HT1080 (cell line): ENCODE measurements around a stretch of chr7.

DNA sequence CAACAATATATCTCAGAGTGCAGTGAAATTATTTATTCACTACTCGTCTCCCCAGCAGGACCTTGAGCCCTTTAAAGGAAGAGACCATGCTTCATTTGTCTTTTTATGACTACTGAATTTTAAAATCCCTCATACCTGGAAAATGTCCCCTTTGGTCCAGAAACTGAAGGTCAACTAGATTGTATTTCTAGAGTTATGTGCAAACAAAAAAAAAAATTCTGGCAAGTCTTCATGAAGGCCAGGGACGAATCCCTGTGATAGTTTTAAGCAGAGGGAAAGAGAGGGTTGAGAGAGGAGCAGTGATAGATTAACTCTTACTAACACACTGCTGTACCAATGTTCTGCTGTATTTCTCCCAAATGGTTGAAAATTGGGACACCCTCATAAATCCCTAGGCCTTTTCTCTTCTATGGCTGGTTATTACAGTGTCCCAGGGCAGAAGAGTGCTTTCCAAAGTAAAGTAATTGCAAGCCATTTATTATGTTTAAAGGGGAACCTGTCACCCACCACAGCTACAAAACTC lies 182.7 kb upstream of the AOAH start:
RAMPAGE:
- cytosol, long total RNA, result no peak
- long total RNA, result no peak
- nucleus, long total RNA, result no peak

DNA sequence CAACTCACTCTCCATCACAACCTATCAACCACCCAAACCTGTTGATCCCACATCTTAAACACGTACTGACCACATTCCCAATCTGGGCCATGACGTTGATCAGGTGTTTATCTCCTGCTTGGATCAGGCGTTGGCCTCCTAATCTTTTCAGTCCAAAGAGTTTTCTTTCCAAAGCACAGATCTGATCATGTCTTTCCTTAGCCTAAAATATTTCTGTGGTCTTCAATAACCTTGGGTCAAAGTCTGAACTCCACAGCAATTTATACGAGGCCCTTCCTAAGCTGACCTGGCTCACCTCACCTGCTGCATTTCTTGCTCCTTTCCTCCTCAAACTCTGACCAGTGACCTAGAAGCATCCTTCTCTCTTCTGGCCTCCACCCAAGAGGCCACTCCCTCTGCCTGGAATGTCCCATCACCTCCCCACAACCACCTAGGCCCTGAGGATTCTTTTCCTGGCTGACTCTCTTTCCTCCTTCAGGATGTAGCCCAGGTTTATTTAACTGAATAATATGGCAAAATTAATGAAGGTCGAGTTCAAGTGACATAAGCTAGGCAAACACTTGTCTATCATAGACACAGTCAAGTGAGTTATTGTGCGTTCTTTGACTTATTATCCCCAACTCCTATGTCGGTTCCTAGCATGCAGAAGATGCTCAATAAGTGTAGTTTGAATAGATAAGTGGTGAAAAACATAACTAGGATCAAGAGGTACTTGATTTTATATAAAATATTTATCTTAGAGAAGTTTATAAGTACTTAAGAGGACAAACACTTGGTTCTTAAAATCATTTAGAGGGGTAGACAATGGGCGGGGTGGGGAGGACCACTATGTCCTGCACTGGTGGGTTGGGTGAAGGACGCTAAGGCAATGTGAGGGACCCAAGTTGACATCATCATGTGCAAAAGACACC lies 223.4 kb upstream of the AOAH start:
RAMPAGE:
- cytosol, long total RNA, result no peak
- long total RNA, result no peak
- nucleus, long total RNA, result no peak

RAMPAGE:
- cytosol, long total RNA, result no peak
- long total RNA, result no peak
- nucleus, long total RNA, result no peak
Observed at GRCh38 chr7:36971402-36971967, 247.2 kb upstream of the AOAH start.

DNA sequence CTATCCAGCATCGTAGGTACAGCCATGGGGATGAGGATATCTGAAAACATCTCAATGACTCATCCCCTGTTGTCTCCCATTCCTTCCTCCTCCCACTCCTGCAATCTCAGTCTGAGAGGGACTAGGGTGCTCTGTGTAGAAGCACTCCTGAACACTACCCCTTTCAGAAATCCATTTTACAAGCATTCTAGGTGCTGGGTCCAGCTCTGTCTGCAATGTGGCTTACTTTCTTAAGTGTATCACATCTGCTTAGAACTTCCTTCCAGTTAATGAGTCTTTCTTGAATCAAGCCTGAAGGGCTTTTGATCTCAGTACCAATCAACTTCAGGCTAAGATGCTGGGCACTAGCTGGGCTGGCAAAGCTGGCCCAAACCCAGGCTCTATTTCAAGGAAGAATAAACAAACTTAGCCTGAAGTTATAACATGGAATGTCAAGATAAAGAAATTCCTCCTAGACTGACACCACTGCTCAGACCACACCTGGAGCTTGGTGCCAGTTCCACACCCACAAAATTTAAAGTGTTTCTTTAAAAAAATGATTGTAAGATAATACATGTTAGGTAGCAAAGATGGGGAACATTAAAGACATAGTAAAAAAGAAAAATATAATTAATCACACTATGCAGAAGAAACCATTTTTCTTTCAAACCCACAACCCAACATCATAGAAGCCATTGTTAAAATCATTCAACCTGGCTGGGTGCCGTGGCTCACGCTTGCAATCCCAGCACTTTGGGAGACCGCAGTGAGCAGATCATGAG lies 270.4 kb upstream of the AOAH start:
RAMPAGE:
- cytosol, long total RNA, result no peak
- long total RNA, result no peak
- nucleus, long total RNA, result no peak

GRCh38 chr7:37208523-37209087 lies 240.1 kb downstream of the ELMO1 start:
RAMPAGE:
- cytosol, long total RNA, result no peak
- long total RNA, result no peak
- nucleus, long total RNA, result no peak

DNA sequence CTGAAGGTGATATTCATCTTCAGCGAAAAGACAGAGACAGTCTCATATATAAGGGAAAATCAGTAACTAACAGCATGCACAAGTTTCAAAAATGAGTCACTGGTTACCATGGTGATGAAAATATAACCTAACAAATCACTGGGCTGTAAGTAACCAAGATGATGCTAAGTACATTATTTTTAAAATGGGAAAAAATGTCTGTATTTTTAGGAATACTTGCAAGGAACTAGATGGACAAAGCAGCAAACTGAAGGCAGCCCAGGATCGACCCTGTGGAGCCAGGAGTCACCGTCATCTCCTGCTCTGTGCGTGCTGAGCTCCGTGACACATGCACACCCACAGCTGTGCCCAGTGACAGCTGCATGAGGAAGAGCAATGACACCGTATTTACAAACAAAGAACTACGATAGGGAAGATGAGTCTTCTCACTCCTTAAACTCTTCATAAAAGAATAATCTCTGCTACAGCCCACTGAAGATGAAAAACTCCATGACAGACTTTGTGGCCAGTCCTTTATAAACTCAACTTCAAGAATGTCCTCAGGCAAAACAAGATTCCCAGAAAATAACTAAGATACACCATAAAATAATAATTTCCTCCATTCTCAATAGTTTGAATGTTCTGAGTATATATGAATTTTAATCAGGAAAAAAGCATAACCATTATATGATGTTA lies 137.2 kb downstream of the ELMO1 start:
RAMPAGE:
- cytosol, long total RNA, result no peak
- long total RNA, result no peak
- nucleus, long total RNA, result no peak

RAMPAGE:
- cytosol, long total RNA, result no peak
- long total RNA, result no peak
- nucleus, long total RNA, result no peak
Observed at GRCh38 chr7:37353065-37353464, 95.6 kb downstream of the ELMO1 start.

DNA sequence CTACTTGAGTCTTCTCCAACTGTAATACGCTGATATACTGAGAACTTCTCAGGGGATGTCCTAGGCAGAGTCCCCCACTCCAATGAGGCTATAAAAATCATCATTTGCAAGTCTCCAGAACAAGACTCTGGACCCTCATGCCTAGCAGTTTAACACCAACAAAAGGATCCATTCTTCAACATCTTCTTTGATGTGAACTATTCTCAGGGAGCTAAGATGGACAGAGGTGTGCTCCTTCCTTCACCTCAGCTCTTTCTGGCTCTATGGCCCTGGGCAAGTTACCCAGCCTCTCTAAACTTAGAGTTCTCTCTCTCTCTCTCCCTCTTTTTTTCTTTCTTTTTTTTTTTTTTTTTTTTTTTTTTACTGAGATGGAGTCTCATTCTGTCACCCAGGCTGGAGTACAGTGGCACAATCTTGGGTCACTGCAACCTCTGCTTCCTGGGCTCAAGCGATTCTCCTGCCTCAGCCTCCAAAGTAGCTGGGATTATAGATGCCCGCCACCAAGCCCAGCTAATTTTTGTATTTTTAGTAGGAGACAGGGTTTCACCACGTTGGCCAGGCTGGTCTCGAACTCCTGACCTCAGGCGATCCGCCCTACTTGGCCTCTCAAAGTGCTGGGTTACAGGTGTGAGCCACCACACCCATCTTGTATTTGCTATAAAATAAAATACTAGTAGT lies 22.7 kb downstream of the ELMO1 start:
RAMPAGE:
- cytosol, long total RNA, result no peak
- long total RNA, result no peak
- nucleus, long total RNA, result no peak

DNA sequence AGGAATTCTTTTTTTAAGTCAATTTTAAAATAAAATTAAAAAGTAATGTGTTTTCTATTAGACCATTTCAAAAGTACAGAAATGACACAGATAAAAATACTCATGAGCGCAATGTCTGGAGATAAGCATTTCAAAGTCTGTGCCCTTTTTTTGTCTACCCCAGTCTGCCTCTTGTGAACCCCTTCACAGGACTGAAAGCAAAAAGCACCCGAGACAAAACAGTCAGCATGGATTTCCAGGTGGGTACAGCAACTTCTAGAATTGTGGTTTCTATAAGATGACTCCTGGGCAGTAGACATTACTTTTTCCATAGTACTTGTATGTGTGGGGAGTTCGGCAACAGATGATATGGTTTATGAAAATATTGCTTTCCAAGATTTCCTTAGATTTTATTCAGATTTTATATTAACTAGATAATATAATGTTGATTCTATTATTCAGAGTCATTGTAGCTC lies 135.7 kb downstream of the STARD3NL start:
RAMPAGE:
- cytosol, long total RNA, result no peak
- long total RNA, result no peak
- nucleus, long total RNA, result no peak

DNA sequence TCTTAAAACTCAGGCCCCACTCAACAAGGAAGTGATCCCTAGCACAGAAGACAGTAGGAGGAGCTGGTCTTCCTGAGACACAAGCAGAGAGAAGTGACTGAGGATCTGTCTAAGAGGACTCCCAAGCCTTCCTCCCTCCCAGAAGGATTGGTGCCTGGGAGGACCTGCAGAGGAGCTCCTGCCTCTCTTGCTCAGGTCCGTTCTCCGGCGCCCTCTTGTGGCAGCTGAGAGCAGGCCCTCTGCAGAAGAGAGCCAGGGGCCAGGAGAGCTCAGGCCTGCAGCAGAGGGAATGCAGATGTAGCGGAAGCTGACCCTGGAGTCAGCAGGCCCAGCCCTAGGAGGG lies 176.2 kb downstream of the STARD3NL start:
RAMPAGE:
- cytosol, long total RNA, result no peak
- long total RNA, result no peak
- nucleus, long total RNA, result no peak

DNA sequence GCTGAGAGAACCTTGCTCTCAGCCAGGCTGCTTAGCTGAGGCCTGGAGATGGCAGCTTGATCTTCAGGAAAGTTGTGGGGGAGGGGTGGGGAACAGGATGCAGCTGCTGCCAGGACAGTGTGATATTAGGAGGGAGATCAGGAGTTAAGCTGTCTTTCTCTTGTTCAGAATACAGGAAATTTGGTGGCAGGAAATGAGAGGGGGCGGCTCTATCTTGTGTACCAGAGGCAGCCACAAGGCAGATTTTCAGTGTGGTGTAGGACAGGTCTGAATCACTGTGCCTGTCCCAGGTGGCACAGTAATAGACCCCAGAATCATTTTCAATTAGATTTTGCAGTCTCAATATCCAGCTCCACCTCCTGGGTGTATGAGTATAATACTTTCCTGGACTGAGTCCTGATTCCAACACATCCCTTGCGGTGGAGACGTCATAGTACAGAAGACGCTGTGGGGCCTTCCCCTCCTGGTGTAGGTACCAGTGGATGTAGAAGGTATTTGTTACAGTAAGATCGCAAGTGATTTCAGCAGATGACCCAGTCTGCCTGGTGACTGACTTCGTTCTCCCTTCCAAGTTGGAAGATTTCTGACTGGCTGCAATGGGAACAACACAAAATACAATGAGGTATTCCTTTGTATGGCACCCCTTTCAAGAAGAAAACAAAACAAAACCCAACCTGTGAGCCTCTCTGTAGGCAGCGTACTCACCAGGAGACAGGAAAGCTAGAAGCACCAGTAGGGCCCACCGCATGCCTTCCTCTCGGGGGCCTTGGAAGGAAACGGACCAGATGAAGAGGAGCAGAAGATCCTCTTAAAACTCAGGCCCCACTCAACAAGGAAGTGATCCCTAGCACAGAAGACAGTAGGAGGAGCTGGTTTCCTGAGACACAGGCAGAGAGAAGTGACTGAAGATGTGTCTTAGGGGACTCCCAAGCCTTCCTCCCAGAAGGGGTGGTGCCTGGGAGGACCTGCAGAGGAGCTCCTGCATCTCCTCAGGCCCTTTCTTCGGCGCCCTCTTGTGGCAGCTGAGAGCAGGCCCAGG lies 180.5 kb downstream of the STARD3NL start:
RAMPAGE:
- cytosol, long total RNA, result no peak
- long total RNA, result no peak
- nucleus, long total RNA, result no peak

DNA sequence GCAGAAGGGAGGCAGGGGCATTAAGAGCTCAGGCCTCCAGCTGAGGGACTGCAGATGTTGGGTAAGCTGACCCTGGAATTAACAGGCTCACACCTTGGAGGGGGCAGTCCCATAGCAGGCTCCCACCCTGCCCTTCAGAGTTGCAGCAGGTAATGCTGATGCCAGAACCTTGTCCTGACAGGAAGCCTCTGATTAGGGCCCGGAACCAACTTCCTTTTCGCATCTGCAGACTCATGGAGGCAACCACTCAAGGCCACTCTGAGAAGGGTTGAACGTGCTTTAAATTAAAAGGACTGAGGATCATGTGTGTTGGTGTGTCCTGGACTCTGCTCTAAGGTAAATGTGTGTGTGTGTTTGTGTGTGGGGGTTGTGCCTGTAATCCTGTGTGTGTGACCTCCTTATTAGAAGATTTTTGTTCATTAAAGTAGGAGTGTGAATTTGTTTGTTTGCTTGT lies 181.3 kb downstream of the STARD3NL start:
RAMPAGE:
- cytosol, long total RNA, result no peak
- long total RNA, result no peak
- nucleus, long total RNA, result no peak

DNA sequence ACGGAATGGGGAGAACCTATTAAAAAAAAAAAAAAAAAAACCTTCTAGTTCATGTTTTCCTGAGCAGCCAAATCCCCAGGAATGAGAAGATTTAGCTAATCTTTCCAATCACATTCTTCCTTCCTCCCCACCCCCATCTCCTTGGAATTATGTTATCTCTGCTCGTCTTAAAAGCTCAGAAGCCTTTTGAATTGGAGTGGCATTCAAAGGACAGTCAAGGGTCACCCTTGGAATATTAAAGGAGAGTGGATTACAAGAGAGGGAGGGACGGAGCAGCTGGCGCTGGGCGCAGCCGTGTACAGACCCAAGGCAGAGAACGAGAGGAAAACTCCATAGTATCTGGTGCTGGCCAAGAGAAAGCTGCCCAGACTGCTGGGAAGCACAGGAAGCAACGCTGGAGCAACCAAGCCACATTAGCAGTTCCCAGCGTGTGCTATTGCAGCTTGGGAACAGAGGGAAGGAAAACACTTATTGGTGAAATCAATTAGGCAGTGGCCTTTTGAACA lies 95.7 kb downstream of the POU6F2 start:
RAMPAGE:
- cytosol, long total RNA, result no peak
- long total RNA, result no peak
- nucleus, long total RNA, result no peak

GRCh38 chr7:39353476-39354453 lies 212.4 kb upstream of the YAE1 start:
RAMPAGE:
- cytosol, long total RNA, result no peak
- long total RNA, result no peak
- nucleus, long total RNA, result no peak

DNA sequence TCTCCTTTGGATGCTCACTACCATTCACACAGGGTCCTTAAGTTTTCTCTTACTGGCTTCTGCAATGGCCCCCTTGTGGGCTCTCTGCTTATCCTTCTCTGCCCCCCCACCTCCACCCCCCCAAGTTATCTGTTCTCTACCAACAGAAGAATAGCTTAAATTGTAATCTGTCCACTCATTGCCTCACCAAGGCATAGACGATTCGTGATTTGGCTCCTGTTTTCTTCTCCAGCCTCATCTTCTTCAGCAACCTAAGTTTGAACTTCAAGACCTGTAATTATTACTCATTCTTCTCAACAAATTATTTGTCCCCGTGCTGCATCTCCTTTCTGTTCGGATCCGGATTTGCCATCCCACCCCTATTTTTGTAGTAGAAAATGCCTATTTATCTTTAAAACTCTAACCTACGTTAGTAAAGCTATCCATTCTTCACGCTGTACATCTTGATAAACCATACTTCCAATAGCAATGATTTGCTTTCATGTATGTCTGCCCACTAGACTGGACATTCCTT lies 1.1 kb upstream of the RALA start:
RAMPAGE:
- cytosol, long total RNA, result no peak
- long total RNA, result no peak
- nucleus, long total RNA, result no peak

GRCh38 chr7:39997394-39998243 lies 47.6 kb downstream of the CDK13 start:
RAMPAGE:
- cytosol, long total RNA, result no peak
- long total RNA, result no peak
- nucleus, long total RNA, result no peak

DNA sequence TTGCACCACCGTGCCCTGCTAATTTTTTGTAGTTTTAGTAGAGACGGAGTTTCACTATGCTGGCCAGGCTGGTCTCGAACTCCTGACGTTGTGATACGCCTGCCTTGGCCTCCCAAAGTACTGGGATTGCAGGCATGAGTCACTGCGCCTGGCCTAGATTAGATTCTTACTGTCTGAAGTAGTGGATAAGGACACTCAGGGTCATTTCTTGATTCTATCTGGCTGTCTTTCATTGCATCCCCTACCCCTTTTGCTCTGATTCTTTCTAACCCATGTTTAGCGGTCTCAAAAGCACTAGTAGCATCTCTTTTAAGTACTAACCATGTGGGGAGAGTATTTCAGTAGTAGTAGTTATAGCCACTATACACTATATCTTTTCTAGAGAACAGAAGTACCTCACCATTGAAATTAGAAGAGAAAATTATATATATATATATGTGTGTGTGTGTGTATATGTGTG lies 79.8 kb downstream of the CDK13 start:
RAMPAGE:
- cytosol, long total RNA, result no peak
- long total RNA, result no peak
- nucleus, long total RNA, result no peak

RAMPAGE:
- cytosol, long total RNA, result no peak
- long total RNA, result no peak
- nucleus, long total RNA, result no peak
Observed at GRCh38 chr7:40093870-40095187, 40.1 kb downstream of the MPLKIP start.

DNA sequence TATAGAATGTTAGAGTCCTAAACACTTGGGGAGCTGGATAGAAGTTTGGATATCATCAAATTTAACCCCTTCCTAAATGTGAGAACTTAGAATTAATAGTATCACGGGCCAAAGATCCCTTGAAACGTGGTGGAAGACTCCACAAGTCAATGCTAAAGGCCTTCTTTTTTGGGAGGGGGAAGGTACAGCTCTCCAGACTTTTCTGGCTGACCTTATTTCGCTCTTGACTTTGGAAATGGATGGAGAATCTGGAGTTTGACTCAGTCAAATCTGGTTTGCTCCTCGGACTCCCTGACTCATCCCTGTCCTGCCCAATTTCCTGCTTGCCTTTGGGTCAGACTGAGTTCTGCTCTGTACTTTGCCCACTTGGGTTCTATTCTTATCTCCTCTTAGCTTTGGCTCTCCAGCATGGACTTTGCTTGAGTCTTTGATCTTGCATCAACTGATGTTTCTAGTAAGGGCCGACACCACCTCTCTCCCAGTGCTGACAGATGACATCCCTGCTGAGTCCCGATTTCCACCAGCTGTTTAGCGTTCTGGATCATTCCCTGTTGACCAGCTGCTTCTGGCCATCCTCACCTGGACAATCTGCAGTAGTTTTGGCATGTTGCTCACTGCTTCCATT lies 335.2 kb downstream of the SUGCT start:
RAMPAGE:
- cytosol, long total RNA, result no peak
- long total RNA, result no peak
- nucleus, long total RNA, result no peak

RAMPAGE:
- cytosol, long total RNA, result no peak
- long total RNA, result no peak
- nucleus, long total RNA, result no peak
Observed at GRCh38 chr7:40509116-40509606, 374.4 kb downstream of the SUGCT start.